ENCODE data around the gene POMT1.

DNA sequence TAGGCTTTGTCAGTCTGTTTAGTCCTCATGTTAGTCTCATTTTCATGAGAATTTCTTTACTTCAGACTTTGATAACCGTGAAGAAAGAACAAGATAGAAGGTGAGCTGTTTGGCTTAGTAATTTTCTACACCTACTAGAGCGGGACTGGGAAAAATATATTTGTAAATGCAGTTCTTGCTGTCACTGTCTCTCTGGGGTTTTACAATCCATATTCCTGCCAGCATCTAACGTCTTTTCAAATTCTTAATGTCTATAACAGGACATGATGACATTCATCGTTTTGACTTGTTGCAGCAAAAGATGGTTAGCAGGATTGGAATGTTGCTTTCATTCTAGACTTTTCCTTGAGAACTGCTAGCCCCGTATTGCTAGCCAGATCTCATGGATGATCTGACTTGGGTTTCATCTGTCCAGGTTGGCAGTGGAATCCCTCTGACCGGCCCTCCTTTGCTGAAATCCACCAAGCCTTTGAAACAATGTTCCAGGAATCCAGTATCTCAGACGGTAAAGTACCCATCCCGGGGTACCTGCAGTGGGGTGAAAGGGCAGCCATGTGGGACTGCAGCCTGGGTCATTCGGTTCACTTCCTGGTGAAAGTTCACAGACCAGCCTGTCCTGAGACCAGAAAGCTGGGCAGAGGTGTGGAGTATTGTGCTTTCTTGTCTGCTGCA lies 16.8 kb downstream of the QRFP start:
- PRO-cap: no peak
- RAMPAGE, long total RNA: no peak

GRCh38 chr9:130884114-130885275 lies 12.1 kb downstream of the QRFP start:
- PRO-cap: no peak
- RAMPAGE, long total RNA: no peak

- PRO-cap: no peak
- RAMPAGE, long total RNA: no peak
Measured at GRCh38 chr9:131097794-131098236, 1.5 kb downstream of the AIF1L start.

- PRO-cap: bidirectional peak, plus-strand start at chr9:131098726, minus-strand start at chr9:131098399
- RAMPAGE, long total RNA: no peak
Measured at GRCh38 chr9:131098237-131099213, 2.2 kb downstream of the AIF1L start.

GRCh38 chr9:131100326-131100907 lies 4.1 kb downstream of the AIF1L start:
- PRO-cap: bidirectional peak, plus-strand start at chr9:131100773, minus-strand start at chr9:131100640
- RAMPAGE, long total RNA: no peak

DNA sequence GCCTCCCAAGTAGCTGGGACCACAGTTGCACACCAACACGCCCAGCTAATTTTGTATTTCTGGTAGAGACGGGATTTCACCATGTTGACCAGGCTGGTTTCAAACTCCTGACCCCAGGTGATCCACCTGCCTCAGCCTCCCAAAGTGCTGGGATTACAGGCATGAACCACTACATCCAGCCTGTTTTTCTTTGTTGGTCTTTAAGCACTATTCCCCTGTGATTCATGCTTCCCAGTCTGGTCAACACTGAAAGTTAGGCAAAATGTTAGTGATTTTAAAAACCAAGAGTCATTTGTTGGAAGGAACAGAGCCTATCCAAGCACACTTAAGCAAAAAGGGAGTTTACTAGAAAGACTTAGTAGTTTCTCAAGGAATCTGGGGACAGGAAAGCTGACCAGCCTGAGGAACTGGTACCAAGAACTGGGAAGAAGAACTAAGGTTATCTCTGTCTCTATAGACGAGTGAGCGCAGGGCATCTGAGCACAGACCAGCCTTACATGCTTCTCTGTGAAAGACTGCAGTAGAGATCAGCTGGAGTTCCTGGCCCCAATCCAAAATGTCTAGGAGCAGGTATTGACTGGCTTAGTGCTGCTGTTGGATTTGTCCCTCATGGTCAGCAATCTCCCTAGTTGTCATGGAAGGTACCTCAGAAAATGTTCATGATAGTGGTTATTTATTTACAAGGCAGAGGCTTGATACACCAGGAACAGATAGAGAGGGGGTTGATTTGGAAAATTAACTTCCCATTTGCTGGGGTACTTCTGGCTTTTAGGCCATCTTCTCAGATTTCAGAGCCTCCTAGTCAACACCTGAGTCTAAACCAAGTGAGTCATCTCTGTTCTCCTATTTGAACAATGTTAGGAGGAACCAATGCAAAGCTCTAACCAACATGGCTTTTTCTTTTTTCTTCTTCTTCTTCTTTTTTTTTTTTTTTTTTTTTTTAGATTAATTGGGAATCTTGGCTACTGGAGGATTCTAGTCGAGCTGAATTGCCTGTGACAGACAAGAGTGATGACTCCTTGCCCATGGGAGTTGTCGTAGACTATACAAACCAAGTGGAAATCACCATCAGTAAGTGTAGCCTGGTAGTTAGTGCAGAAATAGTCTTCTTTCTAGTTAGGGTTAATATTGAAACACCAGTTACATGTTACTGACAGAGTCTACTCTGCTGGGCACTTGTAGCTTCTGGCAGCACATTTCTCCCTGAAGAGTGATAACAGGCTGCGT lies 13.4 kb downstream of the NUP214 start:
- PRO-cap: no peak
- RAMPAGE, long total RNA: no peak

- PRO-cap: no peak
- RAMPAGE, long total RNA: no peak
Measured at GRCh38 chr9:131204201-131204652, 72.1 kb downstream of the FAM78A start.

DNA sequence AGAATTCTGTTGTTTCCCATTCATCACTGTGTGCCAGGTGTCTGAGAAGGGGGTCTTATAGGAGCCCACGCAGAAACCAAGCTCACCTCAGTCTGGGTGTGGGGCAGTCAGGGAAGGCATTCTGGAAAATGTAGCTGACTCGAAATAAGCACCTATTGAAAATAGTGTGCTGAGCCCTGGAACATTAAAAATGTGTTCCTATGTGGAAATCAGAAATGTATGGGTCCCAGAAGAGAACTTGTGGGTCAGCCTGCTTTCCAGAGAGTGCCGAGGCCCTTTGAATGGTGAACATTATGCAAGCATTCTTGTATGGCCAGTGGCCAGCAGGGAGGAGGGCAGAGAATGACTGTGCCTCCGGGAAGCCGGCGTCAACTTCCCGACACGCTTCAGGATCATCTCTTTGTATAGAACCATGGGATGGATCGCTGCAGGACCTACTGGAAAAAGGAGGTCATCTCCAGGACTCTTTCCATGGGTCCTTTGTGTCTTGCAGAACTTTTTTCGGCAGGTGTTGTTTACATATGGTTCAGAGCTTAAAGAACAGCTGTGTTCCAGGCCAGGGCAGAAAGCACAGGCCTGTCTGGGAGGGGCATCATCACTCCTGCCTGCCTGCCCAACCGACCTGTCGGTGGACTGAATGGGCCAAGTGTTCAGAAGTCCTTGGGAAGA lies 8.8 kb downstream of the PRRC2B start:
- PRO-cap: bidirectional peak, plus-strand start at position 310 of the sequence, minus-strand start at position 279 of the sequence
- RAMPAGE, long total RNA: no peak

GRCh38 chr9:131421614-131421857 lies 27.6 kb downstream of the PRRC2B start:
- PRO-cap: no peak
- RAMPAGE, long total RNA: no peak

GRCh38 chr9:131443610-131443909 lies 49.7 kb downstream of the PRRC2B start:
- PRO-cap: no peak
- RAMPAGE, long total RNA: no peak

DNA sequence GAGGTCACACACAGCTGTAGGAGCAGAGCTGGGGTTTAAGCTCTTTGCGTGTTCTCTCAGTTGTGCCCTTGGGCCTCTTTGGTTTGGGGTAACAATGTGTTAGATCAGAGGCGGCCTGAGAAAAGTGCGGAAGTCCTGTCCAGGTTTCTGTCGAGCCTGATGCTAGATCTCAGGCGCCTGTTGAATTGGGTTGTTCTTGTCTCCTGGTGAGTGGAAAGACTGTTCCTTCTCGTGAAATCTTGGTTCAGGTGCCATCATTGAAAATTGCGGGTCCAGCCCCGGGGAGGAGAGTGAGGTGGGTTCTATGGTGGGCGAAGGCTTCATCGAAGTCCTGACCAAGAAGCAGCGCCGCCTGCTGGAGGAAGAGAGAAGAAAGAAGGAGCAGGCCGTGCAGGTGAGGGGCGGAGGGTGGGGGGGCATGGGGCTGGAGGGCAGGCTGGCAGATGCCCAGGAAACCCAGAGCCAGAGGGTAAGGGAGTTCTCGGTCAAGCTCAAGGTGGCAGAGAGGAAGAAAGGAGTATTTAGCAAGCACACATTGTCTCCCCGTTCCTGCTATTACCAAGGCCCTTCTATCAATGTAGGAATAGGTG lies 24.4 kb upstream of the POMT1 start:
- PRO-cap: no peak
- RAMPAGE, long total RNA: no peak

GRCh38 chr9:131502495-131503741 lies at the start of gene POMT1:
Gene POMT1, plus strand, starts transcription at chr9:131502918.
- PRO-cap: bidirectional peak, plus-strand start at chr9:131502944, minus-strand start at chr9:131502834
- RAMPAGE, long total RNA: no peak

DNA sequence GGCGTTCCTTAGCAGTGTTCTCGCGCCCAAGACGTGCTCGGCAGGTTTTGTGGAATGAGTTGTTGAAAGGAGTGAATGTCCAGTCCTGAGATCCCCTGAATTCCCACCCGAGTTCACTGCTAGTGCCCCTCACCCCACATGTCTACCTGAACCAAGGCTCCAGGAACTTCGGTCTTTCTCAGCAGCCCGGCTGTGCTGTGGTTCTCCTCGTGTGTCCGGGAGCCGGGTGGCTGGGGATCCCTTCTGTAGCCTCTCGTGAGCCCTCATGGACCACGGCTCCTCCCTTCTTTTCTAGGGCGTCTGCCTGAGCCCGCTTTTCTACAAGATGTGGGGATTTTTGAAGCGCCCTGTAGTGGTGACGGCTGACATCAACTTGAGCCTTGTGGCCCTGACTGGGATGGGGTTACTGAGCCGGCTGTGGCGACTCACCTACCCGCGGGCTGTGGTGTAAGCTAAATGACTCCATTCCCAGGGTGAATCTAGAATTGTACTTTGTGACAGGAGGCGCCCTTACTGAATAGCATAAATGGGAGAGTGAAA lies 1.2 kb downstream of the POMT1 start:
- PRO-cap: unidirectional peak, minus-strand start at position 291 of the sequence
- RAMPAGE, long total RNA: no peak

- PRO-cap: no peak
- RAMPAGE, long total RNA: no peak
Measured at GRCh38 chr9:131603027-131603605, 57.8 kb downstream of the PRRT1B start.

DNA sequence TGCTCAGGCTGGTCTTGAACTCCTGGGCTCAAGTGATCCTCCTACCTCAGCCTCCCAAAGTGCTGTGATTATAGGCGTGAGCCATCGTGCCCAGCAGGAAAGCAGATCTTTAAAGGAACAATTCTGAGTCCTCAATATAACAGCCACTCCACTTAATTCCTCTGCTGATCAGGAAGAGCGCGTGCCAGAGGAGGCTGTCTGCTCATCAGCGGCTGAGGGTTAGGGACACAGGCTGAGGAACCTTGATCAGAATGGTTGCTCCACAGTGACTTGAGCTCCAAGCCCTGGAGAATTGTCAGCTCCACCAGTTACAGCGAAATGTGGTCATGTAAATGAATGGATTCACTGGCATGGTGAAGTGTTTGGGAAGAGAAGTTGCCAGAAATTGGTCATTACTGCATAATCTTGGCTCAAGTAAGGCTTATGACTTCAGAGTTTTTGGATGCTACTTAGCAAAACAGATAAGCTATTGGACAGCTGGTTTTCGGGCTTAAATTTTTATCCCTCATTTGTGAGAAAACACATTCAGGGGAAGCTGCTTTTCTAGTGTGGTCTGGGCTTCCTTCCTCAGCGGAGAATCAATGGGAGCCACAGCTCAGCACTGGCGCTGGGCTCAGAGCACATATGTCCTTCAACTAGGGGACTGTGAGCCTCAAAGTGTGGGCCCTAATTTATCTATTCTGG lies 64.9 kb downstream of the PRRT1B start:
- PRO-cap: no peak
- RAMPAGE, long total RNA: no peak

GRCh38 chr9:131625409-131626591 lies 80.5 kb downstream of the PRRT1B start:
- PRO-cap: no peak
- RAMPAGE, long total RNA: no peak

DNA sequence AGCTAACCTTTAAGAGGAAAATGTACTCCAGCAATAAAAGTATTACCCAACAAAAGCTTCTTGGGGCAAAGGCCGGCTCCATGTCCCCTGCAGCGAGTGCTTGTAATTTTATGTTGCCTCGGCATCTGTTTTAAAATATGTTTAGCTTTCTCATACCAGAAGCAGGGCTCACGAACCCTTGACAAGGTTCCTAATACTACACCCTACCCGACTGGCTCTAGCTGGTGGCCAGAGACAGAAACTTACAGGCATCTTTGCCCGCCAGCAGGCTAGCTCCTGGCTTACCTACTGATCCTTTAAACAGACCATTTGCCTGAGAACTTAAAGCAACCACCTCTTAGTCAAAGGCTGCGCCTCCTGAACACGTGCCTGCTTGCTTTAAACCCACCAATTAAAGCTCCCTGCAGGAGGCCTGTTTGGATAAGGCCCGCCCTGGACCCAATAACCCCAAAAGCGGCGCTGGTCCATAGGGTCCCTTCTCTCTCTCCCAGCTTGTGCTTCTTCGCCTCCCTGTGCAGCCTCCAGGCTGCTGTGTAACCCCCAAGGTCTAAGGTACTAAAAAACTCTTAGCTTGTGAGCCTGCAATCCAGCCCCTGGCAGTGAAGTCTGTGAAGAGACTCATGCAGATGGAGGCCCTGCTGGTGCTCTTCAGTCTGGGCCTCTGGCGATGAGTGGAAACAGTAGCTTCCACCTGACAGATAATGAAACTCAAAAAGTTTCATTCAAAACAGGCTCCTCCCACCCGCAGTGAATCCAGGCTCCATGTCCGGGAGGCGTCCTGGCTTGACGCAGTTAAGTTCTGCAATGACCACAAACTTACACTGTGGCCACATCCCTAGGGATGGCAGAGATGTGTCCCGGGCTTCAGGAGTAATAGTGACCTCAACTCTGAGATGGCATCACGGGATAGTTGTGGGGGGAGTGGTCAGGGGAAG lies 97.1 kb downstream of the PRRT1B start:
- PRO-cap: no peak
- RAMPAGE, long total RNA: no peak

DNA sequence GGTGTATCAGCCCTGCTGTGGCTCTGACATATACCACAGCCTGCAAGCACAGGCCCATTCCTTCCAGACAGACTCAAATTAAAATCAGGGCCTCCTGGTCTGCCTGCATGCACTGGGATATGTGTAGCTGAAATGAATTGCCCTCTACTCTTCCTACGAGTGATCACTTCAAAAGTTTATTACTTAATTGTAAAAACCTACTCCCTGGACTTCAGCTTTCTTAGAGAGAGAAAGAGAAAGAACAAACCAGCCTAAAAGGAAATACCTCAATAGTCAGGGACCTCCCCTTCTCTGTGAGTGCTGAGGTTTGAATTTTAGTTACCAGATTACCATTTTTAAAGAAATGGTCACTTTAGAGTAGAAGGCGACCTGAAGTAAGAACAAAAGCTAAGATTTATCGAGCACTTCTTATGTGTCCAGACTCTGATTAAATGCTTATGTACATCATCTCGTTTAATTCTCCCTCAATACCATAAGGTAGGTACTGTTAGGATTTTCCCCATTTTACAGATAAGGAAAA lies 11.4 kb downstream of the RAPGEF1 start:
- PRO-cap: no peak
- RAMPAGE, long total RNA: no peak

- PRO-cap: no peak
- RAMPAGE, long total RNA: no peak
Measured at GRCh38 chr9:131874944-131875351, 135.1 kb upstream of the RAPGEF1 start.

GRCh38 chr9:131893740-131894514 lies 154.1 kb upstream of the RAPGEF1 start:
- PRO-cap: no peak
- RAMPAGE, long total RNA: no peak